Measurements from ENCODE around the gene ODAD2.

GRCh38 chr10:27998325-27999386 is at the start of gene ODAD2:
Gene ODAD2, minus strand, starts transcription at chr10:27999079.
- RRBS: 9% methylated on average over 11 of the region's 87 CpGs

DNA sequence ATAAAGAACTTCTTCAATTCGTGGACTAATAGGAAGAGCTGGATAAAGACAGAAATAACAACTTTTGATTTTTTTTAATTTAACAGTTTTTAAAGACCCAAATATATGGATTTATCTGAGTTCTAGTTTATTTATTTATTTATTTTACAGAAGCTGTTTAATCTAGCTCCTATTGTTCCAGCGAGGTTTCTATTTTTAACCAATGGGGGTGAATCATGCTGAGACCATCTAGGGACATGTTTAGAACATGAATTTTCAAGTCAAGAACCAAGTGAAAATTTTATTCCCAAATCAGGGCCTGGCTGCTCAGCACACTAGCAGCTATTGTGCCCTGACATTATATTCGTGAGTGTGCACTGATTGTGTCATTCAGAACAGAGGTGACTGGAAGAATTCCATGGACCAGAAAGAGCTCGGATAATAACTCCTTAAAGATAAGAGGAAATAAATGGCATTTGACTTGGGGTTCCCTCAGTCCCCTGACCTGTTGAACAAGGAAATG is 24.6 kb upstream of the MPP7 start:
- RRBS: no CpG with 5 or more reads among the region's 4 CpGs

- RRBS: no CpG with 5 or more reads among the region's 3 CpGs
Measured at GRCh38 chr10:28375672-28376084, 72.8 kb upstream of the MPP7 start.

- RRBS: no CpG with 5 or more reads among the region's 2 CpGs
Measured at GRCh38 chr10:28378999-28379198, 76.0 kb upstream of the MPP7 start.

GRCh38 chr10:28531963-28532506 is 883 bp upstream of the WAC start:
- RRBS: 2% methylated on average over 15 of the region's 45 CpGs

- RRBS: 1% methylated on average over 8 of the region's 68 CpGs
Measured at GRCh38 chr10:28532507-28533085, 322 bp upstream of the WAC start.

GRCh38 chr10:28620245-28620956 is 56.9 kb upstream of the BAMBI start:
- RRBS: no CpG with 5 or more reads among the region's 5 CpGs

DNA sequence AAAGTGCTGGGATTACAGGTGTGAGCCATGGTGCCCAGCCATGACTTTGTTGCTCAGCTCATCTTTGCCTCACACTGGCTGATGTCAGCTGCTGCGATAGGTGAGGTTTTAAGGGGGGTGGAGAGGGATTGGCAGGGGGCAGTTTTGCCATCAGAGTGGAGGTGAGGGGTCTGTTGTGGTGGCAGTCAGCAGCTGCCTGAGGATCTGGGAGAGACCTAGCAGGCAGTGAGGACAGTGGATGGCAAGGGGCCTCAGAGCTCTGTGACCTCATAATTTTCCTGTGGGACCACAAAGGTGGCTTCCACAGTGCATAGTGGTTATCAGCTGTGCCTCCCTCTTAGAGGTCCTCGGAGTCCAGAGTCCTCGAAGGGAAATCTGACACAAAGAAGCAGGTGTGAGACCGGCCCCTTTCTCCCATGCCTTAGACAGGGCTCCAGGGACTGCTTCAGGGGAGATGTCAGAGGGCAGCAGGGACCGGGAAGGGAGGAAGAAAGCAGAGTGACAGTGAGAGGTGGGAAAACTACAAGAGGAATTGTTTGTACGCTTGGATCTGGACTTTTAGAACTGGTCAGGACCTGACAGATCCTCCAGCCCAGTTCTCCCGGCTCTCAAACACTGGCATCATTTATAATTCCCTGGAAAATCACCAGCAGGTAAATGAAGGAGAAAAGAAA is 66.2 kb downstream of the BAMBI start:
- RRBS: 56% methylated on average over 2 of the region's 7 CpGs

DNA sequence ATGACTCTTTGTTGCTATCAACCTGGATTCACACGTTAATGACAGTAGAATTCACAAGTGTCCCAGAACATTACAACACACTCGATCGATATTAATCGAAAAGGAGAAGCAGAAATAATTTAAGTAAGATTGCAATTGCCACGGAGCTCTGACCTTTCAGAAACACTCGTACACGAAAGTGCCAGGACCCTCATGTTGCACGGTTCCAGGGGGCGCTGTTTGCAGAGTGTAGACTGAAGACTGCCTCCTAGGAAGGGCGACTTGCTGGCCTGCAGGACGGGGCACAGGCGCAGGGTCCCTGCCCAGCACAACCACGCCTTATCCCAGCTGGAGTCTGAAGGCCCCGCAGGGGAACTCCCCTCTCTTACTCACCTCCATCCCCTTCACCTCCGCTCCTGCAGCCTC is 261.9 kb downstream of the BAMBI start:
- RRBS: no CpG with 5 or more reads among the region's 15 CpGs

GRCh38 chr10:29437969-29439257 is 149.5 kb downstream of the LYZL1 start:
- RRBS: no CpG with 5 or more reads among the region's 20 CpGs

DNA sequence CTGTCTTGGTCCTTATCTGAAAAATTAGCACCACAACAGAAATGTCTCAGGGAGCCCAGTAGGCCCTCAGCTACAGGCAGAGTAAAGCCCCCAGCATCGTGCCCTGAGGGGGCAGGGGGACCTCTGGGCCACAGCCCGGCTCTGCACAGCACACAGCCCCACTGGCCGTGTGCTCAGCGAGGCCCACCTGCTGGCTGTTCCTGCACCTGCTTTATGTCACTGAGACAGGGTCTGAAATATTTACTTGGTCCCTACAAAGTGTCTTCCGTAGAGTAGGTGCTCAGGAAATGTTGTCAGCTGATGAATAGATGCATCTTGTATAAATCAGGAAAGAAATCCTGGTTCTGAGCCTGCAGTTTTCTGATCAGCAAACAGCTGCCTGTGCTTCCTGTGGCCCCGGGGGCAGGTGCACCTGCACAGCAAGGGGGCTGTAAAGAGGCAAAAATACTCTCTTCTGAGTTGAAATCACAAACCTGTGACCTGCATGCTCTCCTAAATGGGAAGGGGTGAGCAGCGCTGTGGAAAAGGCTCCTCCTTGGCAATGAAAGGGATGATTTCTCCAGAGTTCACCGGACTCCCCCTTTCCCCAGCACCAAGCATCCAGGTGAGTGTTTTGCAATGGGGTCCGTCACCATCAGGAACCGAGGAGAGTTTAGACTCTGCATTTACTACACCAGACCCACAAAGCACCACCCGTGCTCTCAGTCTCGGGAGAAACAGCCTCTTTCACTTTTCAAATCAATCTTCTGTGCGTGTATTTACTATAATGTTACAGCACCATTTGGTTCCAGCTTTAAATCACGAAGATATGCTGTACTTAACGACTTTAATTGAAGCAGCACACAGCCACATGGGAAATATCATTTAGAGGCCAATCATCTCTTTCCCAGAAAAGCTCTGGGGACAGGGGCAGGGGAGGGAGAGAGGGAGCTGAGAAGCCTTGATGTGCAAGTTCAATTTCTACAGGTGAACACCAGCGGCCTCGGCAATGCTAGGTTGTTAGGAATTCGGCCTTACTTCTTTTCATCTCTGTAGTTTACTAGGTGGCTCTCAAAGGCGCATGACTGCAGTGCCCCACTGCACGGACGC is 155.1 kb downstream of the SVIL start:
- RRBS: no CpG with 5 or more reads among the region's 21 CpGs

DNA sequence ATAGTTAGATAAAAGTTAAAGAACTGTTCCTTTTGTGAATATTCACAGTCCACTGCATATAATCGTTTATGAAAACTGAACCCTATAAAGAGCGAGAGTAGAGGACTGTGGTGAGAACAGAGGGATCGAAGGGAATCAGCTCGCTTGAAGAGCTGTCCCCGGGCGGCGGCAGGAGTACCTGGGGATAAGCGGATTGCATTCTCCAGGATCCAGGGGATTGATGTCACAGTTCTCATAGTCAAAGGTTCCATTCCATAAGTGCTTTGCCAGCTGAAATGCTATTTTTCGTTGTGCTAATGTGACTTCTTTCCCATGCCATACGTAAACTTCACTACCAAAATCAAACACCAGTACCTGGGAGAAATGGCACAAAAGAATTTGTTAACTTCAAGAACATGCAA is 150.3 kb downstream of the SVIL start:
- RRBS: no CpG with 5 or more reads among the region's 10 CpGs

- RRBS: 96% methylated on average over 6 of the region's 19 CpGs
Measured at GRCh38 chr10:29585074-29585943, 49.5 kb downstream of the SVIL start.

- RRBS: no CpG with 5 or more reads among the region's 14 CpGs
Measured at GRCh38 chr10:29629833-29630879, 4.6 kb downstream of the SVIL start.

DNA sequence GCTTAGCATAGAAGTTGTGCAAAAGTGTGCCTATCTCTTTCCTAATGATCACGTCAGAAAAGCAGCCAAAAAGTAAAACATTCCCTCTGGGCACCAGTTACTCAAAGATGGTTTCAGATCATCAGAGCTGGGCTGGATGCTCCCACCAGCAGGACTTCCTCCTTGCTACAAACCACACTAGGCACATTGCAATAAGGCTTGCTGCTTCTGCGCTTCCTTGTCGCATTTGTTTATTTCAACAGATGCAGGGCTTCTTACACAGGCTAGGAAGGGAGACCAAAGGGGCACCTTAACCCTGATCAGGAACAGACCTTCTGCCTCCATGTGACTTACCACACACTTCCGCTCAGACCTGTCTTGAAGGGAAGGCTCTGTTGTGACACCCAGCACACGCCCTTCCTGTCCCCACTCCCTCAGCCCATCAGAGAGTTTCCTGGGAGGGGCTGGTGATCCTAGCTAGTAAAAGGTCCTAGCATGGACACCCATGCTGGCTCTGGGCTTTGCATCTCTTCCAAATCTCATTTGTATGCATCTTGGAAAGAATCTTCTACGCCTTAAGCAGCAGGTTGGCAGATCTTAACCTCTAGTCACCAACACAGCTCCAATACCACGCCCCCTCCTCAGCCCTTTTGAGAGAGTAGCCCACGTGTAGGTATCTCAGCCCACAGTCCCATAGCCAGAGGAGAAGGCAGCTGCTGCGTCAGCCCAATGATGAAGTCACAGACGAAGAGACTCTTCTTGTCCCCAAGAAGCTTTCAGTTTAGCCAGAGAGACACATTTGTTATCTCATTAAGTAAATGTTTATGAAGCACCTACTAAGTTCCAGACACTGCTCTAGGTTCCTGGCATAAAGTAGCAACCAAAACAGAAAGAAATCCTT is 47.1 kb upstream of the SVIL start:
- RRBS: no CpG with 5 or more reads among the region's 10 CpGs

- RRBS: no CpG with 5 or more reads among the region's 6 CpGs
Measured at GRCh38 chr10:29795341-29795842, 160.6 kb upstream of the SVIL start.

- RRBS: no CpG with 5 or more reads among the region's 5 CpGs
Measured at GRCh38 chr10:29804058-29804807, 169.5 kb upstream of the SVIL start.

- RRBS: no CpG with 5 or more reads among the region's 4 CpGs
Measured at GRCh38 chr10:29881586-29881773, 177.9 kb downstream of the JCAD start.

DNA sequence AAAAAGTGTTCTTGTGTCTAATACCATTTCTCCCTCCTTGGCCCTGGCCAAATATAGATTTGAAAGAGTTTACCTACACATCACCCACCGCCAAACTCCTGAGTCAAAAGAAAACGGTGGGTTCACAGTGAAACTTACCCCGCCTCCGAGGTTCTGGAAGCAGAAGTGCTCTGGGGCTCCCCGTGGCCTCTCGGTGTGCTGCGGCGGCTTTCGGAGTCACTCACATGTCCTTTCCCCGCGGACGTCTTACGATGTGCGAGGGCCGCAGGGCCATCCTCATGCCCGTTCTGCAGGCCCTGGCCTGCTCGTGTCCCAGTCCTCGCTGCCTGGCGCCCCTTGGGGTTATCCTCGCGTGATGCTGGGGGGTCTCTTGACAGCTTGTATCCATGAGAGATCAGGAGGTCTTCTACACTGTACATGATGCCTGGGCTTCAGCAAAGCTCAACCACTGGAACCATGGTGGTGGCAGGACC is 12.0 kb downstream of the JCAD start:
- RRBS: no CpG with 5 or more reads among the region's 21 CpGs

- RRBS: no CpG with 5 or more reads among the region's 8 CpGs
Measured at GRCh38 chr10:30056975-30057833, 2.2 kb downstream of the JCAD start.